Measurements from ENCODE around the gene SCN5A.

- PRO-cap, 10 experiments: no peak in any of the 10 experiments
These were observed 206 bp upstream of the MYD88 start for GRCh38 chr3:38138379-38138531.

DNA sequence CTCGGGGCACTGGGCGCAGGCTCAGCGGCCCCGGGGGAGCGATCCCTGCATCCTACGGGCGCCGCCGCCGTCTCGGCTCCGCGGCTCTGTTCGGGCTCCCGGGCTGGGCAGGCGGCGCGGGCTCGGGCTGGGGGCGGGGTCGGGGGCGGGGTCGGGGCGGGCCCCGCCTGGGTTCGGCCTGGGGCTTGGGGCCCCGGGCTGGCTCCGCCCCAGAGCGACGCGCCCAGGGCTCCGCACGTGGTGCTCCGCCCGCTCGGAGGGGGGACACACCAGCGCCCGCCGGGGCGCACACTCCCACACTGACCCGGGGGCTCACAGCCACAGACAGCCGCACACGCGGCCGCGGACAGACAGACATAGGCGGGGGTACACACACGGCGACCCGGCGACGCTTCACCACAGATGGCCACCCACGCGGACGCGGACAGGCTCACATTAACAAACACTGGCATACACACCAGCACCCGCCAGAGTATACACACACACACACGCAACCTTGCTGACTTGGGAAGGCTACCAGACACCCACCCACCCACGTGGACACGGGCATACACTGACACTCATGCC, at the start of gene SCN5A:
Gene SCN5A, minus strand, starts transcription at position 88 of the 567 bp plus-strand sequence.
- PRO-cap, 10 experiments: peak in 10 of 10 experiments; most common plus-strand start position 212 of the sequence (in 1); most common minus-strand start position 88 of the sequence (in 10)

DNA sequence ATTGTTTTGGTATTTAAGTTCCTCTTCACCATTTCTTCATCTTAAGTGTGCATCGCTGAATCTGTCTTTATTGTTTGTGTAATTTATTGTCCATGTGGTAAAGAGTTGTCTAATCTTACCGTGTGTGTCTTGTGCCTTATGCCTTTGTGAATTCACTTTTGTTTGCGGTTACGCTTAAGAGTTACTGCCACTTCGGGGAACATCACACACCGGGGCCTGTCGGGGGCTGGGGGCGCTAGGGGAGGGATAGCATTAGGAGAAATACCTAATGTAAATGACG, 773 bp downstream of the WDR48 start:
- PRO-cap, 10 experiments: no peak in any of the 10 experiments

GRCh38 chr3:39148165-39148469, 5.3 kb downstream of the CSRNP1 start:
- PRO-cap, 10 experiments: no peak in any of the 10 experiments

GRCh38 chr3:39177136-39178395, 14.8 kb downstream of the XIRP1 start:
- PRO-cap, 10 experiments: peak in 10 of 10 experiments; most common plus-strand start chr3:39178033 (in 5); most common minus-strand start chr3:39177802 (in 4)

DNA sequence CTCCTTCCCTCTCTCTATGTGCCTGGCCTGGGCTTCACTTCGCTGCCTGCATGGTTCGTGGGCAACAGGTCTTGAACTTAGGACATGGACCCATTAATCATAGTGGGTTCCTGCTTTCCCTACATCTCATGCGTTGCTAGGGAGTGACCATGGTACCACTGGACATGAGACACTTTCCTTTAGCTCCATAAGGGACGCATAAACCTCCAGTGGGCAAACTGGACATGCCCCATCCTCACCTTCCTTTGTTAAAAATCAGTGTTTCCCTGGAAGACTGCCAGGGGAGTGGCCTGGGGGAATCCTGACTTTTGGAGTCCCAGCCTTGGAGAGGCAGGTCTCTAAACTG, 2.8 kb downstream of the XIRP1 start:
- PRO-cap, 10 experiments: no peak in any of the 10 experiments

DNA sequence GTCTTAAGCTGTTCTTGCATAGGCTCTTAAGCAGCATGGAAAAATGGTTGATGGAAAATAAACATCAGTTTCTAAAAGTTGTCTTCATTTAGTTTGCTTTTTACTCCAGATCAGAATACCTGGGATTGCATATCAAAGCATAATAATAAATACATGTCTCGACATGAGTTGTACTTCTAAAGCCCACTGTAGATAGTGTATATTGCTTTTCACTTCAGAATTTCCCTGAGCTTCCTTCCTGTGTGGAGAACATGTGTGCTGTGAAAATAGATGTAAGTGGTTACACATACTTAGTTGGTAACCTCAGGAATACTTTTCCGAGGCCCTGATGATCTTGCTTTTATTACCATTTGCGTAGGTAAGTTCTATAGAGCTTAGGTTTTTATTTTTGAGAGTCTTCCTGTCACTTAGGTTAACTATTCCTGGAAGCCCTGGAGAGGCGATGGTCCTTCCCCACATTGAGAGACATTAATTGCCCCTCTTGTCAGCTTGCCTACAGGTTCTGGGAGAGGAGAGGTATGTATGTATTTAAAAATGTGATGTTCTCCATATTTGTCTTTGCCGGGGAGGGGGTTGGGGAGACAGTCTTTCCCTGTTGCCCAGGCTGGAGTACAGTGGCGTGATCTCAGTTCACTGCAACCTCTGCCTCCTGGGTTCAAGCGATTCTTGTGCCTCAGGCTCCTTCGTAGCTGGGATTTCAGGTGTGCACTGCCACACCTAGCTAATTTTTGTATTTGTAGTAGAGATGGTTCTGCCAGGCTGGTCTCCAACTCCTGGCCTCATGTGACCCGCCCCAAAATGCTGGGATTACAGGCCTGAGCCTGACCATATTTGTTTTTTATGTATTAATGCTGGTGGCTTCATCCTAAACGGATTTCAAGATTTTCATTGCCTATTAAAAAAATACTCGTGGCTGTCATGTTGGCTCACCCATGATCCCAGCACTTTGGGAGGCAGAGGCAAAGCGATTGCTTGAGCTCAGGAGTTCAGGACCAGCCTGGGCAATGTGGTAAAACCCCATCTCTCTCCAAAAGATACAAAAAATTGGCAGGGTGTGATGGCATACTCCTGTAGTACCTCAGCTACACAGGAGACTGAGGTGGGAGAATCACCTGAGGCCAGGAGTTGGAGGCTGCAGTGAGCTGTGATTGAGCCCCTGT, 6.2 kb downstream of the RPSA start:
- PRO-cap, 10 experiments: no peak in any of the 10 experiments

DNA sequence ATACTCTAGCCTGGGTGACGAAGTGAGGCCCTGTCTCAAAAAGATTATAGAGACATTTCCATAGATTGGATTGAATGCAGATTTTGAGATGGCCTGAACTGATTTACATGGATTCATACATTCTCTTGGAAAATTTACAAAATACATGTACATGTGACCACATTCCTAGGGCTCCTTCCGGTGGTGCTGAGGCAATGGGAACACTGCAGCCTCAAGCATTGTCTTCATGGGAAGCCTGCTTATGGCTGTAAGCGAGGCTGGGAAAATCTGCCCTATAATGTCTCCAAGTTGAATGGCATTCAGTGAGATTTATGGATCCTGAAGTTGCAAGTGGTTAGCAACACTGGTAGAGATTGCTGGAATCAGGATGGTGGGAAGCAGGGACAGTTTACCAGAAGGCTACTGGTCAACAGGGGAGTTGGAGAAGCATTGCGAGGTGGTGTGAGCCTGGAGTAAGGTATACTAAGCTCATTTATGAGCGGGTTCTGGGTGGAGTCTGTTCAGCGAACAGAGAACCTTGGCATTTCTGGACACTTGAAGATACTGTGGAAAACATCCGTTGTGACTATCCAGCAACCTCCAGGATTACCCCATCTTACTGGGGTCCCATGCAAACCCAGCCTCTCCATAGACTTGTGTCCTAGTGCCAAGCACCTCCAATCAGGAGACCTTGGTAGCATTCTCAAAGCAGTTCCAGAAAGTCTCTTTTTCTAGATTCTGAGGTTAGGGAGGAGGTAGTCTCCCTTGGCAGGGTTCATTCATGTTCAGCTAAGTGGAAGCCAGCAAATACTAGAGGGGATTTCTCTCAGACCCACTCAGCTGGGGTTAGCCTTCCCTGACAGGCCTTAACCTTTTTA, 7.2 kb downstream of the RPSA start:
- PRO-cap, 10 experiments: peak in 1 of 10 experiments; most common plus-strand start position 763 of the sequence (in 1)

DNA sequence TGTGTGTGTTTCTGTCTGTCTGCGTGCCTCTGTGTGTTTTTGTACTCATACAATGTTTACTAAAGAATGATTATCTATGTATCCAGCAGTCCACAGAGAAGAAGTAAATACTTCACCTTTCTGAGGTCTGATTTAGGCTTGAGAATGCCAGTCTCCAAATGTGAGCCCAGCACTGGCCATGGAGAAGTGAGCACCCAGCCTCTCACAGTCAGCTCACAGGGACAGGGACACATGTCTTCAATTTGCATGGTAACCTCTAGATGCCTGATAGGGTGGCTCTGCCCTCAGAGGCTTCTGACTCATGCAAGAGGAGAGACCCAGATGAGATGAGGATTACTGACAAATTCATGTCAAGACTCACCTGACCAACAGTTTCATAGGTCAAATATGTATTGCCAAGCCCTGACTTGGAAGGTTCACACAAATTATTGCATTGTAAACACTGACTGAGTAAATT, 31.0 kb downstream of the ENTPD3 start:
- PRO-cap, 10 experiments: no peak in any of the 10 experiments

DNA sequence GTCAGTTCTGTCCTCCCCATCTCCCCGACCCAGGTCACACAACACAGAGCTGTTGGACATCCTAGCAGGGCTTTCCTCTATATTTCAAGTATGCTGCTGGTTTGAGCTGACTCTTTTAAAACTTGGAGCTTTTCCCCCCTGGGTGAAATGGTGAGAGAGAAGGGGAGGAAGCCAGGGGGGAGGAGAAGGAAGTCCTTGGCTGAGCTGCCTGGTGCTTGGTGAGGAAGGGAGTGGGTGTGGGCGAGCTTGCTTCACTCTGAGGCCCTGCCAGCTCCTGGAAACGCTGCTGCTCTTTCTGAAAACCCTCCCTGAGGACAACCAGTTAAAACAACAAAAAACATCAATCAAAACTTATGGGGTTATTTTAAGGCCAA, 165.9 kb downstream of the ZNF621 start:
- PRO-cap, 10 experiments: peak in 1 of 10 experiments; most common minus-strand start position 297 of the sequence (in 1)

GRCh38 chr3:40780923-40781569, 256.3 kb downstream of the ZNF621 start:
- PRO-cap, 10 experiments: no peak in any of the 10 experiments

- PRO-cap, 10 experiments: no peak in any of the 10 experiments
These were observed 31.2 kb downstream of the CTNNB1 start for GRCh38 chr3:41230563-41230828.

GRCh38 chr3:41240577-41240971, 41.3 kb downstream of the CTNNB1 start:
- PRO-cap, 10 experiments: no peak in any of the 10 experiments

DNA sequence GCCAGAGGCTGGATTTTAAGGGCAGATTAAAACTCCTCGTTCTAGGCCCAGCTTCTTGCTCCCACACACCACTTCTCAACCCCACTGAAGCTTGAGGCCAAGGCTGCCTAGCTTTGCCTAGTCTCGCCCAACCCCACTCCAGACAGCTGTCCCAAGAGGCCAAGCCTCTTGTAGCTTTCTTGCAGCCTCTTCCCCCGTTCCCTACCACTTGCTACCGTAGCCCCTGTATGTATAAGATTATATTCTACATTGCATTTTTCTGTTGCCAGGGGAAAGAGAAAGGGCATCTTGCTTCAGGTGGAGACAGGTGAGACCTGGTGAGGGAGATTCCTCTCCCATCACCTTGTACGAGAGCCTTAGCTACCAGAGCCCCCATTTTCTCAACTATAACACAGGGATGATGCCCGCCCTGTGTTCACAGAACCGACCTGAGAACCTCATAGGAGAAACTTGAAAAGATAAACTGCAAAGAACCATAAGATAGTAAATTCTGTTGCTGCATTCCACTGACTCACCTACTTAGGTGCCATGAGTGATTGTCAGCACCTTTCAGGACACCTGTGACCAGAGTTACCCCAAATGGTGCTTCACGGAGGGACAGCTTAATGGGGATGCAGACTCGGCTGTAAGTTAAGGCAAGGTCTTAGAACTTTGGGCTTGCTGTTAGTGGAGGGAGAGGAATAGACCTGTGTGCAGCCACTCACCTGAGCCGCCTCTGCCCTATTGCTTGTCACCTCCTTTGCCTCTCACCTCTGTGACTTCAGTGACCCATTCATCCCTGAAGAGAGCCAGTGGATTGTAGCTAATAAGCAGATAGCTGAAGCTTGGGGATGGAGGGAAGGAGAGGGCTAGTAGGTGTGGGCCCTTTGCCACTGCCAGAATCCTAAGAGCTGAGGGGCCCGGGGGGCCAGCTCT, 44.6 kb downstream of the CTNNB1 start:
- PRO-cap, 10 experiments: no peak in any of the 10 experiments

GRCh38 chr3:41400701-41401023, 201.4 kb downstream of the CTNNB1 start:
- PRO-cap, 10 experiments: no peak in any of the 10 experiments

DNA sequence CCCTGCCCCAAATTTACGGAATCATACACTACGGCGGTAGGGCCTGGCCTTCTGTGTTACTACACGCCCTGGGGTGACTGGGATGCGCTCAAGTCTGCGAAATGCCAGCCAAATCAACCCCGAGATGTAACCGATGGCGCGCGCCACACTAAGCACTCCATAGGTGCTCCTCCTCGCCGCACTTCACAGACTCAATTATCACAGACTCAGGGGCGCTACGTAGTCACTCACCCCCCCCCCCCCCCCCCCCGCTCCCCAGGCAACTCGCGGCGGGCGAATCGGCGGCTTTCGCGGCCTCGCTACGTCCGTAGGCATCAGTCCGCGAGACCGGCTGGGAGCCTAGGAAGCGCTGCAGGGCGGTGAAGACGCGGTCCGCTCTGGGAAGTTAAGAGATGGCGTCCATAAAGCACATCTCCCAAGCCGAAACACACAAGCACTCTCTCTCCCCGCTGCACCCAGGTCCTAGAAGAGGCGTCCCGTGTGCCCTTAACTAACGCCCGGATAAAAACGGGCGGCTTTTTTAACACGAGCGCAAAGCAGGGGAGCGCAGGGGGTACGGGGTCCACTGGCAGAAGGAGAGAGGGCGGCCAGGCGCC, 484 bp downstream of the ULK4 start:
- PRO-cap, 10 experiments: peak in 8 of 10 experiments; most common plus-strand start position 314 of the sequence (in 6); most common minus-strand start position 193 of the sequence (in 4)

GRCh38 chr3:42013308-42014157, 51.6 kb upstream of the ULK4 start:
- PRO-cap, 10 experiments: peak in 10 of 10 experiments; most common plus-strand start chr3:42013690 (in 3); most common minus-strand start chr3:42013508 (in 3)

DNA sequence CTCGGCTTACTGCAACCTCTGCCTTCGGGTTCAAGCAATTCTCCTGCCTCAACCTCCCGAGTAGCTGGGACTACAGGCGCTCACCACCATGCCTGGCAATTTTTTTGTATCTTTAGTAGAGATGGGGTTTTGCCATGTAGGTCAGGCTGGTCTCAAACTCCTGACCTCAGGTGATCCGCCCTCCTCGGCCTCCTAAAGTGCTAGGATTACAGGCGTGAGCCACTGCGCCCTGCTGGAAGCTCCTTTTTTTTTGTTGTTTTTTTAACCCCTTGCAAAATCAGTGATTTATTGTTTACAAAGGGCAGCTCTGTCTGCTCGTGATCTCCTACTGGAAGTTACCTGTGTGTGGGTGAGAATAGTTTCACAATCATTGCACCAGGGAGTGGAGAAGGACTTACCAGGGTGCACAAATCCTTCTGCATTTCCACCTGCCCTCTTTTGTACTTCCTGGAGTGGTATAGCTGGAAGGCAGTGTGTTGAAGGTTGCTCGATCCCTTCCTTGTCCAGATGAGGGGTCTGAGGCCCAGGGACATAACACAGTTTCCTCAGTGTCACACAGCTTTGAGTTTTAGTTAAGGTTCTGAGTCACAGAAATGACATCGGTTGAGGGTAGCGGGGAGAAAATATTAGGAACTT, 11.5 kb upstream of the TRAK1 start:
- PRO-cap, 10 experiments: peak in 1 of 10 experiments; most common plus-strand start position 364 of the sequence (in 1)

GRCh38 chr3:42195577-42196307, 70.2 kb downstream of the CCK start:
- PRO-cap, 10 experiments: no peak in any of the 10 experiments

DNA sequence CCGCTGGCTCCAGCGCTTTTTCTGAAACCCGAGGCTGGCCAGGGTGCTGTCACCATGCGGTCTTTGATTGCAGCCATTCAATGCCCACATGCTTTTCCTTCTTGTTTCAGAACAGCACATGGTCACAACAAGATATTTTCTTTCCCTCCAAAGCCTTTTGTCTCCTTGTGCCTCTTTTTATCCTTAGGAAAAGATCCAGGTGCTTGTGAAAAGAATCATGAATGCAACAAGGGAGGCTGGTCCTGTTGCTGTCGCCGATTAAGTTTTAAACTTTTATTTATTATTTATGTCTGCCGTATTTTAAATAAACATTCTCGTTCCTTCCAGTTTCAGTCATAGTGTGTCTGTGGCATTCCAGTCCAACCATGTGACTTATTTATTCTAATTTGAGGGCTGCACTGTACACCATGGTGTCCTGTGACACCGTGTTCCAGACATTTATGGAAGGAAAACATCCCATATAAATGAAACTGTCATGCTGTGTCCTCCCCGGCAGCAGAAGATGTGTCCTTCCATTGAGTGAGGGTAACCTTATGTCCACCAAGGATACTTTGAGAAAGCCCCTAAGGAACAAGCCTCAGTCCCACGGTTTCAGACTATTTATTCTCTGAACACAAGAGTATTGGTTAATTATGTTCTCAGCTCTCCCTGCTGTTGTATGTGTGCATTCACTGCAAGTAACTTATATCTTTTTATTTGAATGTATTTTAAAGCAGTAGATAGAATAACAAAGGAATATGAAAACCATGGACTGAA, 41.0 kb downstream of the CCK start:
- PRO-cap, 10 experiments: peak in 1 of 10 experiments; most common minus-strand start position 260 of the sequence (in 1)